Mononuclear cell (primary cell): Measurements from ENCODE around the genes GOLGA6L10 and HOMER2.

GRCh38 chr15:81308836-81309331, 15.1 kb downstream of the STARD5 start:
- RRBS = no CpG with 5 or more reads among the region's 8 CpGs

DNA sequence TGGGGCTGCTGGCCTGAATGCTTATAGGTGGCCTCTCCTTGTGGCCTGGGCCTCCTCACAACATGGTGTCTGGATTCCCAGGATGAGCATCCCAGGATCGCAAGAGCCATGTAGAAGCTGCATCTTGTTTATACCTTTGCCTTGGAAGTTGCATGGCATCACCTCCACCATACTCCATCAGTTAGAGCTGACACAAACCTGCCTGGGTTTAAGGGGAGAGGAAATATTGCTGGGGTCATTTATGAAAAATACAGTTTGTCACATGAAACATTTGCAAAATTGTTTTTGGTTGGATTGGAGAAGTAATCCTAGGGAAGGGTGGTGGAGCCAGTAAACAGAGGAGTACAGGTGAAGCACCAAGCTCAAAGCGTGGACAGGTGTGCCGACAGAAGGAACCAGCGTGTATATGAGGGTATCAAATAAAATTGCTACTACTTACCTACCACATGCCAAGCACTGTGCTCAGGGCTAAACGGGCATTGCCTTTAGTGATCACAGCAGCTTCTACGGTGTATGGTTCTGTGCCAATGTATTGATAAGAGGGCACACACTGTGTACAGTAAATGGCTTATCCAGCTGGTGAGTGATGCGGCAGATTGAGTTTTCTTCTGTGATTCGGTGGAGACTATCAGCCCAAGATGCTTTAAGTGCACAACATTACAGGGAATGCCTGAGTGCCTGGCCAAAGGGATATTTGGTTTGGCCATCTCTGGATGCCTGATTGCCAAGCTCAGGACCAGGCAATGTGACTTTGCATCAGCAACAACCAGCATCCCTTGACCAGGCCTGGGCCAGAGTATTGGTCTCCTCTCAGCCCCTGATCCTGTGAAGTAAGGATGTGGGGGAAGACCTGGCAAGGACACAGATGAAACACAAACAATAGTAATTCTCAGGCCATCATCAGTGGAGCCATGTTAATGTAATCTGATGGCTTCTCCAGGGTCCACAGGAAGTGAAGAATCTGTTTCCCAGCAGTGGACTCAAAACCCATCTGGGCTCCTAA, 14.3 kb downstream of the STARD5 start:
- RRBS = no CpG with 5 or more reads among the region's 8 CpGs

DNA sequence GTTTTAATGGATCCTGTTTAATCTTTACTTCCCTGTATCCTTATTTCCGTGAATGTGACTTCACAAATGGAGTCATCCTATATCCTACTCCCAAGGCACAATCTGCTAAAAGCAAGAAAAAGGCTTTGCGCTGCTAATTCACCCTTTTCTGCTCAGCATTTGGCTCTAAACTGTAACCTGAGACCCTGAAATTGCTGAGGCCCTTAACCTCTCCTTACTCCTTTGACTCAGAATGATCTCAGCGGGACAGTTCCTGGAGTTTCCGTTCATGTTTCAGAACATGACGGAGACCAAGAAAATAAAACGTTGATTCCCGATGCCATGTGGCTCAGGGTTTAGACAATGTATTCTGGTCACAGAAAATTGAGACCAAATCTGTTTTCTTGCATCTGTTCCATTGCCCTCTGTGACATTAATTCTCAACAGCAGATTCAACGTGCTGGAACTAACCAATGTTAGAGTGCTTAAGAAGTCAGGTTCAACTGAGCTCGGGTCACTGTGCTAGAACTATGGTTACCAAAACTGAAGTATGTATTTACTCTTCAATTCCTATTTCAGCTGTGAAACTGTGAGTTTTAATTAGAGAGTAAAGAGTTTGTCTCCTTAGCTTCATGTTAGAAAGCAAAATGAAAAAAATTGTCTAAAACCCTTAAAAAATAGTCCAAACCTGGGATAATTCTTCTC, 45.4 kb upstream of the TMC3 start:
- RRBS = no CpG with 5 or more reads among the region's 9 CpGs

DNA sequence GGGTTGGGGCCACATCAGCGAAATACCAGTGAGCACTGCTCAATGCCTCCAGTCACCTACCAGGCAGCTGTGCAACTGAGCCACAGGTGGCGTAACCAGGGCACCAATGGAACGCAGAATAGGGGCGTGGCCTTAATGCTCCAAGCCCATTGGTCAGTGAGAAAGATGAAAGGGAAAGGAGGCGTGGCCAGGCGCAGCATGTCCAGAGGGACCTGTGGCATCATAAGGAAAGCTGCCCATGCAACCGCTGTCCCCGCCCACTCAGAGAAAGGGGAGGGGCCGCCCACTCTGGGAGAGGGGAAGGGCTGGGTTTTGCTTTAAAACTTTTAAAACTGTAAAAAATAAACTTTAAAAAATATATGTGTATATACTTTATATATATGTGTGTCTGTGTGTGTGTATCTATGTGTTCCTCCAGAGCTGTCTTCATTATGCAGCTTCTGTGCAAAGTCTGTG, at the start of gene GOLGA6L10:
TSS of gene GOLGA6L10 (minus strand) at position 115 of the 456 bp plus-strand sequence.
- RRBS = no CpG with 5 or more reads among the region's 9 CpGs

DNA sequence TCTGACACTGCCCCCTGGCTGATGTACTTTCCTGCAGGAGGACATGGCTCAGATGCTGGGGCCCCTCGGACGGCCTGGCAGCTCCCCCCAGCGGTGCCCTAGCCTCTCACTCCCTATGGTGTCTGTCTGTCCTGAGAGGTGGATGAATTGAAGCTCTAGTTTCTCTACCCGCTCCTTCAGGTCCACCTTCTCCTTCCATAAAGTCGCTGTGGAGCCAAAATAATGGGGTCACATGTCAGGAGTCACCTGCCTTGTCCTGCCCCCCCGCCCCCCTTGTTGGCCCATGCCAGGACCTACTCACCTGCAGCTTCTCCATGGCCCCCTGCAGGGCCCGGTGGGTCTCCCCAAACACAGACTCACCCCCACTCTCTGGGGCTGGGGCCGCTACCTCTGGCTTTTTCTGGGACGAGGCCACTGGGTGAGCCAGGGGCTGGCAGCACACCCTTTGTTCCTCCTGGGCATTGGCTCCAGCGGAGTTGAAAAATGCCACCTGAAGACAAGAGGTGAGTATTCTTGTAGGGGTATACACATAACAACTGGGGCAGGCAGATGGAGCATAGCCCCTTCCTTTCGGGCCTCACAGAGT, 47.6 kb downstream of the GOLGA6L9 start:
- RRBS = no CpG with 5 or more reads among the region's 11 CpGs

DNA sequence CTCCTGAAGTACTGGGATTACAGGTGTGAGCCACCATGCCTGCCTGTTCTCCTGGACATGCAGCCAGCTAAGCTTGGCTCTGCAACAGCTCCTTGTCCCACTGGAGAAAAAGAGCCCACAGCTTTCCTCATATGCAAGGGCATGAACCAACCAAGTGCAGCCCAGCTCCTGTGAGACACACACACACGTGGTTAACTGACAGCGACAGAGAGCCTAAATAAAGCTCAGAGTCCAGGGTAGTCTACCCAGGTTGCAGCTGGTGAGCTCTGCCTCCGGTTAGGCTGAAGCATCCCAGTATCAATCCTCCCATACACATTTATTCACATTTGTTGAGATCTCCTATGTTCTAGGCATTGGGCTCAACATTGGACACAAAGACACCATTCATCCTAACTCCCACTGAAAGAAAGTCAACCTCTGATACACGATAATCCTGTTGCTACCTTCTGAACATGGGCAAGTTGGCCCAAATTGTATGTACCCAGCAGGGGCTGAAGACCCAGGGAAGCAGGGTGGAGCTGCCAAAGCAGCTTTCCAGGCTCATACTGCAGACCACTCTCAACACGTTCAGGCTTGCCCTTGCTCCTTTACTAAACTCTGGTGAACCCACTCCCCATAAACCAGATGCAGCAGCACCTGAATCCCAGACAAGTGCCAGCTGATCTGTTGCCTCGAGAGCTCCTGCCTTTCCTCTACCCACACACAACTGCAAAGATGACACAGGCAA, 4.1 kb downstream of the RPS17 start:
- RRBS = no CpG with 5 or more reads among the region's 6 CpGs

DNA sequence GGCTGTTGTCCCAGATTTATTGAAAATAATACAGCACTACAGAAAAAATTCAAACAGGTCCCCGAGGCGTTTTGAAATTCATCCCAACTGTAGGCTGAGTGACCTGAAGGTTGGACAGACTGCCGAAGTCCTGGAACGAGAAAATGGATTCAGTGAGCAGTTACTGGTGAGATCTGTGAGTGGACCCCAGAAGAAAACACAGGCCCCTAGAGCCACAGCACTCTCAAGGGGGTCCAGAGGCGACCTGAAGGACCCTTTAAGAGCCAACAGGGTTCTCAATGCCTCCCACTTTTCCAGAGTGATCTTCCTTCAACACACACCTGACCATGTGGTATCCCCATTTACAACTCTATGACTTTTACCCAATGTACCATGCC, 3.5 kb downstream of the RPS17 start:
- RRBS = no CpG with 5 or more reads among the region's 5 CpGs

- RRBS = no CpG with 5 or more reads among the region's 10 CpGs
Observed at GRCh38 chr15:82539485-82539729, 850 bp downstream of the RPS17 start.

GRCh38 chr15:82540557-82541018, 331 bp upstream of the RPS17 start:
- RRBS = 4% methylated on average over 1 of the region's 35 CpGs

- RRBS = 7% methylated on average over 8 of the region's 32 CpGs
Observed at GRCh38 chr15:82646084-82646654, 994 bp downstream of the CPEB1 start.

DNA sequence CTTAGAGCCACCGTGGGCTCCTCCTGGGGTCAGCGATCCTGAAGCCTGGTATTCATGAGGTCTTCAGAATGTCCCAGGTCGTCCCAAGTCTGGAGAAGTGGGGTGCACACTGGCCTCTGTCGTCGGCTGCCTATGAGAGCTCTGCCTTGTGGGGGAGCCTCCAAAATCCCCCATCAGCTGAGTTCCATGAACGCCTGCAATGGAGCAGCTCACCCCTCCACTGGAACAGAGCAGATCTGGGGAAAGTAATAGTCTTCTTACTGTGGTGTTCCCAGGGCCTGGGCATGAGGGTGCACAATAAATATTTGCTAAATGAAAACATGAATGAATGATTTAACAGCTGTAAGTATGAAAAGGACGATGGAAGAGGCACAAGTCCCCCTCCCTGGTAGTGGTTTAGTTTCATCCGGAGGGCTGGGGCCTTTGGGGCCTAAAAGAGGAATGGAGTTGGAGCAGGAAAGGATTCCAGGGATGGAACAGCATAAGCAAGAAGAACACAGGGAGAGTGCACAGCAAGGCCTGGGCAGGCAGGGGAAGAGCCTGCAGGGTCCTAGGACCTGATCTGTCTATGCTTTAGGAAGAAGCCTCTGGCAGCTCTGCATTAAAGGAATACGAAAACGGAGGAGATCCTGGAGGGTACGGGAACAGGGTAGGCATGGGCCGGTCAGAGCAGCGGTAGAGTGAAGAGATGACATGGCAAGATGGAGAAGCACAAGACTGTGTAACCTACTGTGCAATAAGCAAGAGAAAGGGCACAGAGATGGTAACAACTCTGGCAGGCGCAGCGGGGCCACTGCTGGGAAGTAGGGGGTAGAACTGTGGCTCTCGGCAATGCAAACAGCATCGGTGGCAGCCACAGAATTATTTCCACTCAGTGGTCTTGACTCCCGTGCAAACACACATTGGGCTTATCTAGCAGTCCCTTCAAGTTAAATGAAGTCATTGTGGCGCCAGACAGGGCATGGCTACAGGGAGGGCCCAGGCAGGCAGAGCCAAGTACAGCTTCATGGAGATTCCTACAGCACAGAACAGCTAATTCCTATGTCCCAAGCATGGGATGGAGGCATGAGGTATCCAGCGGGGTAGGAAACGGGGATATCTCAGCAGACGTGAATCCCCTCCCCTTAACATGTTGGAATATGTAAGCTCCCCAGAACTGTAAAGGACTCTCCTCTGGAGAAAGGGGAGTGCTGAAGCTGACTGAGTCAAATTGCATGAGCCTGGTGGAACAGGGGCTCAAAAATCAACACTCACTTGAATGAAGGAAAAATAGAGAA, 28.6 kb downstream of the WHAMM start:
- RRBS = no CpG with 5 or more reads among the region's 22 CpGs

DNA sequence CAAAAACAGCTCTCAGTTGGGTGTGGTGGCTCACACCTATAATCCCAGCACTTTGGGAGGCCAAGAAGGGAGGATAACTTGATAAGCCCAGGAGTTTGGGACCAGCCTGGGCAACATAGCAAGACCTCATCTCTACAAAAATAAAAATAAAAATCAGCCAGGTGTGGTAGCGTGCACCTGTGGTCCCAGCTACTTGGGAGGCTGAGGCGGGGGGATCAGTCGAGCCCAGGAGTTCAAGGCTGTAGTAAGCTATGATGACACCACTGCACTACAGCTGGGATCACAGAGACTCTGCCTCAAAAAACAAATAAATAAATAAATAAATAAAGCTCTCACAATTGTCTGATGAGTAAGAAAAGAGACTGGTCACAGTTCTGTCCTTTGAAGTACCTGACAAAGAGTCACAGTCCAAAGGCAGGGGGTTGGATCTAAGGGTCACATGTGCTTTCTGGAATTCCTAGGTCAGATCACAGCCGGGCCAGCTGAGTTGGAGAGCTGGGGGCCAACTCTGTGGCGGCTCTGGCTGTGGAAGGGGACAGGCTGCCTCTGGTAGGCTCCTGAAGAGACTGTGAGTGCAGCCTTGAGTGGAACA, 47.0 kb downstream of the WHAMM start:
- RRBS = no CpG with 5 or more reads among the region's 5 CpGs

DNA sequence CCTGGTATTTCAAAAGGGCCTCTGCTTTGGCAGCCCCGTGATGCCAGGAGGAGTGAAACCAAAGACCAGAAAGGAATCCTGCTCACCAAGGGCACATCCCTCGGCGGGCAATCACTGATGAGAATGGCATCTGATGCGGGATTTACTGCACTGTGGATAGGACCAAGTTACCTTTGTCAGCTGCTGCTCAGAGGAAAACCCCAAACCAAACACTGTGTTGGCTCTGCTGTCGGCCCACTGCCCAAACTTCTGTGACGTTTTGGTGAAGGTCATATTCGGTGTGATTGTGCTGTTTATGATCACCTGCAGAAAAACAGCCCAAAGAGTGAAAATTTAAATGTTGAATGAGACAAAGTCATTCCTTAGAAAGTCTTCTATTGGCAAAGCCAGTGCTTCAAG, 65.7 kb downstream of the WHAMM start:
- RRBS = no CpG with 5 or more reads among the region's 7 CpGs

GRCh38 chr15:82944861-82945259, 7.7 kb downstream of the HOMER2 start:
- RRBS = no CpG with 5 or more reads among the region's 5 CpGs

- RRBS = no CpG with 5 or more reads among the region's 16 CpGs
Observed at GRCh38 chr15:82950596-82951804, 1.5 kb downstream of the HOMER2 start.

GRCh38 chr15:82952144-82953191, at the start of gene HOMER2:
HOMER2 (minus strand) TSS chr15:82952720.
- RRBS = 2% methylated on average over 59 of the region's 122 CpGs

- RRBS = 3% methylated on average over 35 of the region's 49 CpGs
Observed at GRCh38 chr15:83206929-83207315, 701 bp downstream of the HDGFL3 start.

- RRBS = no CpG with 5 or more reads among the region's 12 CpGs
Observed at GRCh38 chr15:83323264-83323896, 38.9 kb upstream of the BNC1 start.

GRCh38 chr15:83656936-83657705, 3.2 kb downstream of the ADAMTSL3 start:
- RRBS = no CpG with 5 or more reads among the region's 11 CpGs